Epithelial cell of esophagus (primary cell): ENCODE measurements around the genes TESC, SUDS3 and TMEM233.

DNA sequence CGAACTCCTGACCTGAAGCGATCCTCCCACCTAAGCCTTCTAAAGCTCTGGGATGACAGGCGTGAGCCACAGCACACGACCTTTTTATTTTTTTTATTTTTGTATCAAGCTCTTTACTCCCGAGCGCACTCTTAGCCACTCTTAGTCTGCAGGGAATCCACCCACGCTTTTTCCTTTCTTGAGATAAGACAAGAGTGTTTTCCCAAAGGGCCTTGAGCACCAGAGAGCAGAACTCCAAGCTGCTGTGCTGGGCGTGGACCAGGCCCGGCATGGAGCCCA is 23.5 kb downstream of the MAP1LC3B2 start:
- RRBS: no CpG with 5 or more reads among the region's 9 CpGs

DNA sequence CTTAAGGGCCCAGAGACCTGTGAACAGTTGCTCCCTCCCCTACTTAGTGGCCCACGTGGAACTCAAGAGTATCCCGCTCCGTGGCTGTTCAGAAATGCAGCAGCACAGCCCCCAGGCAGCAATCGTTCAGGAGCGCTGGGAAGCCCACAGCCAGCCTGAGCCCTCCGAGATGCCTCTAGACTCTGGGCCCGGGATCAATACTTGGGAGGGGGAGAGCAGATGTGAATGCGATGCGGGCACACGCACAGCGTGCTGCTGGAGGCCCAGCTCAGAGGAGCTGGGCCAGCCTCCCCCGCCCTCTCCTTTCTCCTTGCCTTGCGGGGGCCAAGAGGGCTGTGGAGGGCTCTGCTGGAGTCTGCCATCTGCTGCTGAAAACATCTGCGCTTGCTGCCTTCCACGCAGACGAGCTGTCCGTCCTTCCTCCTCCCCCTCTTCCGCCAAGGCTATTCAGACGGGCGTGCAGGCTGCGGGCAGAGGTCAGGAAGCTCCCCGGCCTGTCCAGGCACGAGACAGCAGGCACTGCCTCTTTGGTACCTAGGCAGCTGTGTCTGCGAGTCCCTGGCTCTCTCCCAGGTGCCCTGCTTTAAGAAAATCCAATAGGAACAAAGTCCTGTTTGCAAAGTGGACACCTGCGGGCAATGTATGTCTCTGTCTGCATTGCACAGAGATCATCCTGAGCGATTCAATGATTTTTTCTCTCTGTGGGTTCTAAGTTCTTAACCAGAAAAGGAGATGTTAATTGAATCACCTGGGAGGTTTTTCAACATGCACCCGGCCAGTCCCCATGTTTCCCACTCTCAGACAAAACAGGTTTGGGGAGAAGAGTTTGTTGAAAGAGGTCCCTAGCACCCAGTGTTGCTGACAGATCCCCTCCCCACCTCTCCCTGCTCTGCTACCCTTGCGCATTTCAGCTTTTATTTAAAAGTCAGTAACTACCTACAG is 75.1 kb downstream of the SPRING1 start:
- RRBS: no CpG with 5 or more reads among the region's 28 CpGs

DNA sequence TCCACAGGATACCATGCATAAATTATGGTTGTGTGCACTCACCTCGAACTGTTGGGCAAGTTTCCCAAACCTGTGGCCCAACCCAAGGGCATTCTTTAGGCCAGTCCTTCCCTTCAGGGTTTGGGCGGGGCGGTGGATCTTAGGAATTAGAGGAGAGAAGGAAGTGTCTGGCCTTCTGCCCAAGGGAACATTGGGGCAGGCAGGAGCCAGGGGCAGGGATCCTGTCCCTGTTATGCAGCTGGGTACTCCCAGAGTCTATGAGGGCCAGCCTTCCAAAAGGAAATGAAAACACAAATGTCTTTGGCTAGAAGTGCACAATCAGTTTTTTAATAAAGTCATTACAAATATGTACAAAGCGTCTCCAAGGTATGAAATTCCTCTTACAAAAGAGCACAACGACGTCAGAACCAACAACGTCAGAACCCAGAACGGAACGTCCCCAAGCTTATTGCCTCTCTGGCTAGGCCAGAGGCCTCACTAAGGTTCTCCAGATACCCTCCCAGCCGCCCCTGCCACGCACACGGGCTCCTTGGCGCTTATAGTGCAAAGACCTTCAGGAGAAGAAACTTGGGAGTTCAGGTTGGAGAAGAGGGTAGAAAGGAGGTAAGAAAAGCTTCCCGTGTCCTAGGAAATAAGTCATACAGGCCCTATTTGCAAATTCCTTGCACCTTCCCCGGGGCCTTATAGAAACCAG is 25.3 kb downstream of the HRK start:
- RRBS: no CpG with 5 or more reads among the region's 15 CpGs

GRCh38 chr12:117042152-117042717 is 57.0 kb downstream of the TESC start:
- RRBS: no CpG with 5 or more reads among the region's 16 CpGs

- RRBS: 2% methylated on average over 63 of the region's 139 CpGs
Measured at GRCh38 chr12:117098514-117099875, at the start of gene TESC. Gene TESC, minus strand, starts transcription at chr12:117099416.

- RRBS: no CpG with 5 or more reads among the region's 9 CpGs
Measured at GRCh38 chr12:117111759-117112136, 12.5 kb upstream of the TESC start.

DNA sequence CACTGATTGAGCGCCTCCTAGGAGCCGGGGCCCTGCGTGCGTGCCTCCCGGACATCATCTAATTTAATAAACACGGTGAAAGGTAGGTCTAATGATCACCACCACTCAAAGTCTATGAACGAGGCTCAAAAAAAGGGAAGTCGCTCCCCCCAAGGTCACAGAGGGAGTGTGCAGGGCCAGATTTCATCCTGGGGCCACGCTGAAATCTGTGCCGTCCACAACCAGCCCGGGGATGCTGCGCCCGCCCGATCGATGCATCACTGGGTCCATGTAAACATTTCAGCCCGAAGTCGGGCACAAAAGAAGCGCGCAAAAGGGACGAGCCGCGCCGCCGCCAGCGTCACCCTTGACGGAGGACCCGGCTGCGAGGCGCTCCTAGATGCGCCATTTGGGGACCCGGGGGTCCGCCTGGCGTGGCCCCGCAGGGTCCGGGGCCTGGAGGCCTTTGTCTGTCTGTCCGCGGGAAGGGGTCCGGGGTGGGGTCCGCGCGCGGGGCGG is 587 bp downstream of the FBXO21 start:
- RRBS: 2% methylated on average over 8 of the region's 43 CpGs

DNA sequence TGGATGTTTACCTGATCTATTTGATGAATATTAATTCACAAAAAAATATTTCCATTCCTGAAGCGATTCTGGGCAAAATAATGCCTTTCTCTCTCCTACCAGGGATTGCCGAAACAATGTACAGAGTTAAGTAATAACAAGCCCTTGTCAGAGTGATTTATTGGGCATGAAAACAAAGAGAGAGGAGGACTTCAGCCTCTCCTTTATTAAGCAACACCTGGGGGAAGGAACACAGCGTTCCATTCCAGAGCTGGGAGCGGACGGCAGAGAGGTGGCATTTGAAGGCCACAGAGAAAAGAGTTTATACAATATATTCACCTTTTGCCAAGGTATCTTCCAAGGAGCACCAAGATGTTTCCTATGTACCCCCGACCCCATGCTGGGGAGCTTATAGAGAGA is 165.8 kb downstream of the KSR2 start:
- RRBS: no CpG with 5 or more reads among the region's 6 CpGs

- RRBS: no CpG with 5 or more reads among the region's 9 CpGs
Measured at GRCh38 chr12:118034703-118035883, 18.6 kb downstream of the RFC5 start.

DNA sequence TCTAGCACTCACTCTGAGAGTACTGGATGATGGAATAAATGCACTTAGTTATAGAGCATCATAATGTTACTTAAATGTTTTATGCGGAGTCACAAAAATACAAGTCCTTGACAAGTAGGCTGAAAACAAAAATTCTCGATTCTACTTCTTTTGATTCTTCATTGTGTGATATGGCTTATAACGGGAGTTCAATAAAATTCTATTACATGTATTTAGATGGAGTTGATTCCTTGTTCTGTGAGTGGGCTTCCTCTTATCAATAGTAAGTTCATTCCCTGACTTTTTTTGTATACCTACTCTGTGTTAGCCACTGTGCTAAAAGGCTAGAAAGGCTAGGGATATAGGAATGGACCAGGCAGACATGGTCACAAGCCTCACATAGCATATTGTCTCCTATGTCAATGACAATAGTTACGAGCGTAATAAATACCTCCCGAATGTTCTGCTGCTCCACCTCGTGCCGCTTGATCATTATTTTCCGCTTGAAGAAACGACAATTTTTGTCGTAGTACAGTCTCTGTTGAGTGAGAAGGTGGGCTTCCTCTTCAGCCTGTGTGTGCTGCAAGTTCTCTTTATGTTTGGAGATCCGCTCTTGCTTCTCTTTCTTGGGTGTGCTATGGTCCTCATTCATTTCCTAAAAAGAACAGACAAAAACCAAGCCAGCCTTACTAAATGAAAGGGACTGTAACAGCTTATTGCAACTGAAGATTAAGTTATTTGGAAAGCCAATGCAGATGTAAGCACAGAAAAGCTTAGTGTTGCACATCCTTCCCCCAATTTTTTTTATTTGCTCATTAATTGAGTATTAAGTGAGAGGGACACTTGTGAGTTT is 36.3 kb downstream of the PEBP1 start:
- RRBS: no CpG with 5 or more reads among the region's 12 CpGs

- RRBS: no CpG with 5 or more reads among the region's 9 CpGs
Measured at GRCh38 chr12:118188861-118189340, 53.0 kb downstream of the PEBP1 start.

GRCh38 chr12:118245843-118246615 is 110.1 kb downstream of the PEBP1 start:
- RRBS: no CpG with 5 or more reads among the region's 38 CpGs

- RRBS: no CpG with 5 or more reads among the region's 5 CpGs
Measured at GRCh38 chr12:118307508-118308050, 65.1 kb downstream of the TAOK3 start.

DNA sequence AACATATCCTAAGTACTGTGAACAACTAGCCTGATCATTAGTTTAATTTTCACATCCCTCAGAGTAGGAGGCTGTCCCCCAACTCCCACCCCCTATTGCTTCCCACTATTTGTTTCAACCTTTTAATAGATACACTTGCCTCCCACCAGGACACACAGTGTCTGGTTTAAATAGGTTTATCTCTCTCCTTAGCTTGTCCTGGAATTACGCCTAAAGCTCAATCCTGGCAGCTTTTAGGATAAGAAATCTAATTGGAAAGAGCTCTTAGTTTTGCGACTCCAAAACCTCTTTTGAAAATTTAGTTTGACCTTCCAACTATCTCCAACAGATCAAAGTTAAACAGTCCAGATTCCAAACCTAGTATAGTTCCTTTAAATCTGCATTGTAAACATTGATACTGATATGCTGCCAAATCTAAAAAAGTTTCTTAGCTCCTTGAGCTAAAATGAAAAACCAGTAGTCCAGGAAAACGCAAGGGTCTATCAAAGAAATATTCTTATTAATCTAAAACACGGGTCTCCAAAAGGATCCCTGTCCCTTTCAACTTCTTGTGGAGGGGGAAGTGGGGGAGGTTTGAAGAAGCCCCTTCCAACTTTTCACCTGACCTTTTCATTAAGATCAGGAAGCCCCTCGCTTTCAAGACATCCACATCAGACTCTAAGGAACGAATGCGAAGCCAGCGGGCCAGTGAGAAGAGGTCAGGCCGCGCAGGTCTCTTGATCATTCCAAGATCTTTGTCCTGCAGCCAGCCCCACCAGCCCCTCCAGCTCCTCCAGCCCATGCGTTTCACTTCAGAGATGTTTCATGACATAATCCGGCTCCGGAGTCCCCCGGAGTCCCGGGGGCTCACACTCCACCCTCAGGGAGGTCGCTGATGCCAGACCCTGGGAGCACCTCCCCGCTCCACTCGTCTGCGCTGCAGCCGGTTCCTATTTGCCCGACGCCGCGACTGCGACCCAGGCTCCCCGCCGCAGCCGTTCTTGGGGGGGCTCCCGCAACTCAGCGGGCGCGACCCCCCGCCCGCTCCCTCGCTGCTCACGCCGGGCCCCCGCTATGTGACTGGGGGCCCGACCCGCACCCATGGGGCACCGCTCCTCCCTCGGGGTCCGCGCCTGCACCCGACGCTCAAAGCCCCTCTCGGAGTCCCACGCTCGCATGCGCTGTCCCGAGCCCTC is 1.6 kb downstream of the TAOK3 start:
- RRBS: 2% methylated on average over 6 of the region's 51 CpGs

GRCh38 chr12:118376352-118377368 is at the start of gene SUDS3:
Gene SUDS3, plus strand, starts transcription at chr12:118376555.
- RRBS: 1% methylated on average over 21 of the region's 91 CpGs

GRCh38 chr12:119149575-119149910 is 29.2 kb upstream of the HSPB8 start:
- RRBS: no CpG with 5 or more reads among the region's 2 CpGs

DNA sequence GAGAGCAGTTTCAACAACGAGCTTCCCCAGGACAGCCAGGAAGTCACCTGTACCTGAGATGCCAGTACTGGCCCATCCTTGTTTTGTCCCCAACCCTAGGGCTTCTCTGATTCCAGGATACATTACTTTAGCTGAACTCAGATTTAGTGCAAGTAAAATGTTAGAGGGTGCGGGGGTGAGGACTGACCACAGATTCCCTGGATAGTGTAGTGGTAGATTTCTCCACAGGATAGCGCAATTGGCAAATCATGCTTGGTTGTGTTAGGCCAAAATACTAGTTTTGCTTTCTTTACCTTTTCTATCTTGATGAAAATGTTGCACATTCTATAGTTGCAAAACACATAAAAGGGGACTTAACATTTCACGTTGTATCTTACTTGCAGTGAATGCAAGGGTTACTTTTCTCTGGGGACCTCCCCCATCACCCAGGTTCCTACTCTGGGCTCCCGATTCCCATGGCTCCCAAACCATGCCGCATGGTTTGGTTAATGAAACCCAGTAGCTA is 15.1 kb downstream of the HSPB8 start:
- RRBS: no CpG with 5 or more reads among the region's 6 CpGs

DNA sequence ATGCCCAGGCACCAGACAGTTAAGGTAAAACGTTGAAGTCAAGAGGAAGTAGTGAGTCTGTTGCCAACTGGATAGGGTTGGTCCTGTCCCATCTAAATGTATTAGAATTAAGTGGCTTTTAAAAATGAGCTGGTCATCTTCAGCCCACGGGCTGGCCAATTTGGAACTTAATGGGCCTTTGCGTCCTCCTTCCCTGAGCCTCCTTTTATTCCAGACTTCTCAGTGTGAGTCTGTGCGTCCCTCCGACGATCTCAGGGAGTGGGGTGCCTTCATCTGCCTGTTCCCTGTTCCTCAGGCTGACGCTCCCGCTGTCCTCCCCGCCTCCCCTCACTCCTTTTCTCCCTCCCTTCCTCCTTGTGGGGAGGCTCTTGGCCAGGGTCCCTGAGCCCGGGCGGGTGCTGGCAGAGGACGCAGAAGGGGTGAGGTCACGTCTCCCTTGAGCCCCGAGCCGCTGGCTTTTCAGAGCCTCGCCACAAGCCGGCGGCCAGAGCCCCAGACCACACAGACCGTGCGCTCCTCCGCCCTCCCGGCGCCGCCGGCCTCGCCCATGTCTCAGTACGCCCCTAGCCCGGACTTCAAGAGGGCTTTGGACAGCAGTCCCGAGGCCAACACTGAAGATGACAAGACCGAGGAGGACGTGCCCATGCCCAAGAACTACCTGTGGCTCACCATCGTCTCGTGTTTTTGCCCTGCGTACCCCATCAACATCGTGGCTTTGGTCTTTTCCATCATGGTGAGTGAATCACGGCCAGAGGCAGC is at the start of gene TMEM233:
Gene TMEM233, plus strand, starts transcription at position 473 of the 759 bp plus-strand sequence.
- RRBS: 2% methylated on average over 12 of the region's 36 CpGs

- RRBS: 0% methylated on average over 4 of the region's 47 CpGs
Measured at GRCh38 chr12:119594740-119595400, 1.3 kb downstream of the TMEM233 start.

DNA sequence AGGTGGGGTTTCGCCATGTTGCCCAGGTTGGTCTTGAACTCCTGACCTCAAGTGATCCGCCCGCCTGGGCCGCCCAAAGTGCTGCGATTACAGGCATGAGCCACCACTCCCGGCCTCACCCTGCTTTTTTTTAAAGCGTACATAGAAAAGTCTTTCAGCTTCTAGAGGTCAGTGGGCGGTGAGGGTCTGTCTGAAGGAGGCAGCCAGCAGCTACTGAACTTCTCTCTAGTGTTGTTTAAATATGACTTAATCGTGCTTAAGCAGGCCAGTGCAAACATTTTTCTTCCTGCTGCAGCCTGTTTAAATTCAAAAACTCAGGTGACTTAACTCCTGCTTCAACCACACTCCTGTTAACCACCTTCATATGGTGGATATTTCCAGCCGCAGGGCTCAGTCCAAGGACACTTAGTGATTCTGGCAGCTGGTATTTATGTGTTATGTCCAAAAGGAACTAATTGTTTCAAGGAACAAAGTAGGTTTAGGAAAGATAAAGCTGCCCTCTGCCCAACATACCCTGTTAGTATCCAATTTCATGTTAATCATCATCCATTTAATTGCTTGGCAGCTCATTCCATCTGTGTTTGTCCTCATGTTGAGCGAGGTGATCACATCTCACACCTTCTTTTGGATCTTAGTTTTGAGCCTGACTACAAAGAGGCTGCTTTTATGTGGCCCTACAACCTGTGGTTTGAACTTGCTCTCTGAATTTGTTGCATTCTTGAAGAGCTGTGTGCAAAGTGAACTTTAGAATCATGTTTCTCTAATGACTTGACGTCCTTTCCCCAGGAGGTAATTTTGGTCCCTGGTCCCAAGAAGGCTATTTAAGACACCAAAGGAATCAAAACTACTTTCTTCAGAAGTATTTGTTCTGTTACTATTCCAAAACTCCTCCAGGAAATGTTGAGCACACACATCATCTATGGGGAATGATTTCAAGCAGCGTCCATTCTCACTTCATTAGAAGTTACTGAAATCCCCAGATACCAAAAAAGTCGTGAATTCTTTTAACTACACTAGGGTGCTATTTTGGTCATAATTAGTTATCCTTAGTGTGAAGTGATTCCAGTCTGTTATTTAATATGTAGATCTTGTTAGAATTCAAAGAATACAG is 2.2 kb downstream of the PRKAB1 start:
- RRBS: no CpG with 5 or more reads among the region's 14 CpGs